ENCODE measurements around a stretch of chr7.

DNA sequence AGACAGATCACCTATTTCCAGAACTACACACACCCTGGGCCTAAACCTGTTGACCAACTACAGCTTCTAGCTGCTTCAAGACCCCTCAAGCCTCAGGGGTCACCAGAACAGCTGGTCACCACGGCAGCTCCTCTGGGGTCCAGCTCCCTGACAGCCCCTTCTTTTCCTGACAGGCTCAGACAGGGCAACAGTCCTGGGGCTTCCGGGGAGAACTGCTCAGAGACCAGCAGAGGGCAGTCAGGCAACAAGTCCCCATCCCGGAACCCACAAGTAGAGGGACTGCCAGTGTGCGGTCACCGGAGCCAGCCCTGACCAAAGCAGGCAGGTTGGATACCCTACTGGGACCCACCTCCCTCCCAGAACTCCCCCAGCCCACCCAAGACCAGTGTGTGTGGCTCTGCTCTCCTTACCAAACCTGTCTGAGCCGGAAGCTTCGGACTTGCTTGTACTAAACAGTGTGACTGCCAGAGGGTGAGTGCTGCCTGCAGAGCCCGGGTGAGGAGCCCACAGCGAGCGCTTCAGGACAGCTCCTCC lies 40.2 kb downstream of the YKT6 start:
- RRBS, result 10% methylated on average over 5 of the region's 10 CpGs

DNA sequence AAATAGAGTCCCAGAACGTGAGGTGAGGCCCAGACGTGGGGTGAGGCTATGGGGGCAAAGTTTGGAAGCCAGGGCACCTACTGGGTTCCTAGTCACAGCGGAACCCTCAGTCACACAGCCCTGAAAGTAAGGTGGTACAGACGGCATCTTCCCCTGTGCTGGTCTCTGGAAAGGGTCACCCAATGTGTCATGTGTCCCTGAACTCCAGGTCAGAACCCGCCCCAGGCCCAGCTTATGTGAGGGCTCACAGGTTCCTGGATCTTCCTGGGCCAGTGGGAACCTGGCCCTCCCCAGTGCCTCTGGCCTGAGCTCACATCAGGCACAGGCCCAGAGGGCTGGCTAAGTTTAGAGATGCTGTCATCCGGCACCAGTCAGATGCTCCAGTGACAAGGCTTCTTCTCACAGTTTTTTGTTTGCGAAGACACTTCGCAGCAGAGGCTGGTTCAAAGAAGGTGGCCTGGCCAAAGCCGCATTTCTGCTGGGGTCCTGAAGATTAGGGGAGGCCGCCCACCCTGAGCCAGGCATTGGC lies 11.8 kb downstream of the CAMK2B start:
- RRBS, result no CpG with 5 or more reads among the region's 10 CpGs

DNA sequence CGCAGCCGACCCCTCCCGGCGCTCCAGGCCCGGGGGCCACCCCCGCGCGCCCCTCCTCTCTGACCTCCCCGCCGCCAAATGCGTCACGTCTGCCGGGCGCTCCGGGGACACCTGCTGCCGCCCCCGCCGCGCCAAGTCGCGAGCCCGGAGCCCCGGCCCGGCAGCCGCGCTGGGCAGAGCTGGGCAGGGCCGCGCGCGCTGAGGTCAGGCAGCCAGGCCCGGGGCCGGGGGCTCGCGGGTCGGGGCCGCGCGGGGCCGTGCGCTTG lies 498 bp downstream of the CAMK2B start:
- RRBS, result 4% methylated on average over 34 of the region's 40 CpGs

DNA sequence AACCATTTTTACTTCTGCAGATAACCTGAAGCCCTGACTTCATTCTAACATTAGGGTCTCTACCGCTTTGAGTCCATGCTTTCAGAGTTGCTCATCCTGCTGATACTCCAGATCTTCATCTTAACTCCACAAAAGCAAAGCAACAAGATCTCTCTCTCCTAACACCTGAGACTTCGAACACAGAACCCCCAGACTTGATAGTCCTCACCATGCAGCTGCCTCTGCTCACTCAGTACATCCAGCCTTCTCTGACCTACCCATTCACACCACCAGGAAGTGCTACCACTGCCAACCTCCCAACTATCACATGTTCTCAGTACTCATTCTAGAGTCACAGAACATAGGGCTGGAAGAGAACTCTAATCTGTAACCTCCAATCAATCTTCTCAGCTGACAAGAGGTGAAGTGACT lies 3.9 kb downstream of the NUDCD3 start:
- RRBS, result no CpG with 5 or more reads among the region's 2 CpGs

GRCh38 chr7:44580751-44581256 lies 1.2 kb downstream of the TMED4 start:
- RRBS, result no CpG with 5 or more reads among the region's 12 CpGs

GRCh38 chr7:44618500-44619277 lies 12.3 kb downstream of the OGDH start:
- RRBS, result no CpG with 5 or more reads among the region's 3 CpGs

- RRBS, result no CpG with 5 or more reads among the region's 19 CpGs
Measured at GRCh38 chr7:44629700-44630386, 23.4 kb downstream of the OGDH start.

DNA sequence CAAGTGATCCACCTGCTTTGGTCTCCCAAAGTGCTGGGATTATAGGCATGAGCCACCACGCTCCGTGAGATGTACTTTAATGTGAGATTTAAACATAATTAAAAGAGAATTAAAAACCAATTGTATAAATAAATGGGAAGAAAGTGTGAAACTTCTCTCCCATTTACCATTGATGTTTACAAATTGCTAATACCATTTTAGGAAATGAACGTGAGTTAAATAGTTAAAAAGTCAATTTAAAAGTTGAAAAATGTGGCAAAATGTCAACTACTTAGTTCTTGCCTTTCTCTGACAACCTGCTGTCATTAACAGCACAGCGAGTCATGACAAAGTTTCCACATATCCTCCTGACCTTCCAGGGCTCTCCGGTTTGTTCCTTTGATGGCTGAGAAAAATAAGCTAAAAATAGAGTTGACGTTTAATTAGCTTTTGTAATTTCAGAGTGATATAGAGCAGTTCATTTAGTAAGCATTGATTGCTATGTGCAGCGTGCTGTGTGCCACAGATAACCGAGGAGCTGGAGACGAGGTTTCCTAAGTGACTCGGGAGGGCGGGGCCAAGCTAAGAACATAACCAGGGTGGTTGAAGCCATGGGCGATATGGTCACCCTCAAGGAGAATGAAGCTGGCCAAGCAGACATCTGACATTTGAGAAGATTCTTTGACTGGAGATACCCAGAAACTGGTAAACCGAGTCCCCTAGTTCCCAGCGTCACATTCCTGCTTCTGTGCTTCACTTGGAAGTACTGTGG lies 47.8 kb downstream of the OGDH start:
- RRBS, result no CpG with 5 or more reads among the region's 14 CpGs

DNA sequence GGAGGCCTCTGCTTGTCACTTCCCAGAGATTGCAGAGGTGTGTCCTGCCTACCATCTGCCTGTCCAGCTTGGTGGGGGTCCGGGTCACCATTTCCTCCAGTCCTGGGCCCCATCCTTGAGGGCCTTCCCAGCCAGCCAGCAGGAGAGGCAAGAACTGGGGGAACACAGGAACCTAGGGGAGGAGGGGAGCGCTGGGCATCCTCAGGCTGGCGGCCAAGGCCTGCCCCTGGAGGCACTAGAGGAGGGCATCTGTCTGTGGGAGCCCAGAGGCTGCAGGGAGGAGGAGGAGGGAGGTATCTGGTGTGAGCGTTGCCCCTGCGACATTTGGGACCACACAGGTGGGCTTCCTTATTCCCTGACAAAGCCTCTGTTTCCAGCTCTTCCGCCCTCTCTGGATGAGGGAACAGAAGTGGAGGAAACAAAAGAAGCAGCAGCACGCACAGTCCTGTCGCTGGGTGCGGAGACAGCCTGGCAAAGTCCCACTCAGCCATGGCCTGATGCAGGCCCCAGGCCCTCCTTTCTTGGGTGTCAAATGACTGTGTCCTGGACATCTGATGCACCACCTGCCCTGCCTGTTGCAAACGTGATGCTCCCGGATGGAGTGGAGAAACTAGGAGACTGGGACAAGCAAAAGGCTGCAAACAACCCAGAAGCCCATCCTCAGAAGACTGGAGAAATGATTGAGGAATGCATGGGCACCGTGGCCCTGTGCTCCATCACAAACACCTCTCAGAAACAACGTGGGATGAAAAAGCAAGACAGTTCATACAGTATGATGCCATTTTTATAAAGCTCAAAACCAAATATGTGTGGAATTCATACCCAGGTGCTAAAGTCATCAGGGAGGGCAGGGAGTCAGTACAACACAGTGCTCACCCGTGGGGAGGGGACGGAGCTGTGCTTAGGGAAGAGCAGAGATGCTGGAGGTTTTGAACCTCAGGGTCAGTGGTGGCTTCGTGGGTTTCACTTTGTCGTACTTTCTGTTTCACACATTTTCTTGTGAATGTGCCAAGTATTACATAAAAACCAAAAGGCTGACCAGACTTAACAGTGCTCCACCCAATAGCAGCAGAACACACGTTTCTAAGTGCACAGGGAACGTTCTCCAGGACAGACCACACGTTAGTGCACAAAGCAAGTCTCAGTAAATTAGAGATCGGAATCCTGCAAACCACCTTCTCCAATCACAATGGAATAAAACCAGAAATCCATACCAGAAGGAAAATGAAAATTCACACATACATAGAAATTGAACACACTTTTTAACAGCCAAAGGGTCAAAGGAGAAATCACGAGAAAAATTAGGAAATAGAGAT lies 20.9 kb downstream of the ZMIZ2 start:
- RRBS, result no CpG with 5 or more reads among the region's 22 CpGs

GRCh38 chr7:44824127-44824779 lies 23.6 kb downstream of the H2AZ2 start:
- RRBS, result no CpG with 5 or more reads among the region's 7 CpGs

- RRBS, result no CpG with 5 or more reads among the region's 12 CpGs
Measured at GRCh38 chr7:44967321-44967871, 11.4 kb downstream of the MYO1G start.

DNA sequence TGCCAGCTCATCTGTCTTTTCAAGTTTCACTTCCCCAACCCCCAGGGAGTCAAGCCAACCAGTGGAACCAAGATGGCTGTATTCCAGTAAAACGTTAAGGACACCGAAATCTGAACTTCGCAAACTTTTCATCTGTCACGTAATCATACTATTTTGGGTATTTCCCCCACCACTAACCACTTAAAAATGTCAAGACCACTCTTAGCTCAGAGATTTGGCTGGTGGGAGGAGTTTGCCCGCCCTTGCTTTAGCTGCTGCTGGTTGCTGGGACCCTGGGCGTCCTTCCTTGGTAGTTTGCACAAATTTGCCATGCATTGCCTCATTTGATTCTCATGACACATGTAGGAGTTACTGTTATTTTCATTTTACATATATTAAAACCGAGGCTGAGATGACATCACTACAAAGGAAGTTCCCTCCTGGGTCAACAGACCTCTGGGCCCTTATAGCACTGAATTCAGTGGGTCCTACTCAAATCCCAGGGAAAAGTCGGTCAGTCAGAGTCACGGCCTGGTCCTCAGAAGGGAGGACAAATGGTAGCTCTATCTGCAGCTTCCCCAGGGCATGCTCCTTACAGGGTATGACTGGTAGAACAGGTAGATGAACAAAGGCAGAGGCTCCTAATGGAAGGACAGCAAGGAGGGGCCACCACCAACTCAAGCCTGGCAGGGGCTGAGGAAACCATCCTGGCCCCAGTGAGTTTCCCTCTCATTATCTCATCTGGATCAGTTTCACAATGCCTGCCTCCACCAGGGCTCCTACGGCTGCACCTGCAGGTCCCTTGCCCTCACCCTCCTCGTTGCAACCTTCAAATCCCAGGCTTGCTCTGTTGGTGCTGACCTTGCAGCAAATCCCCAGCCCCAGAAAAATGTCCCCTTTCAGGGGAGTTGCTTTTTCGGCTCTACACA lies 2.0 kb upstream of the MYO1G start:
- RRBS, result no CpG with 5 or more reads among the region's 12 CpGs

DNA sequence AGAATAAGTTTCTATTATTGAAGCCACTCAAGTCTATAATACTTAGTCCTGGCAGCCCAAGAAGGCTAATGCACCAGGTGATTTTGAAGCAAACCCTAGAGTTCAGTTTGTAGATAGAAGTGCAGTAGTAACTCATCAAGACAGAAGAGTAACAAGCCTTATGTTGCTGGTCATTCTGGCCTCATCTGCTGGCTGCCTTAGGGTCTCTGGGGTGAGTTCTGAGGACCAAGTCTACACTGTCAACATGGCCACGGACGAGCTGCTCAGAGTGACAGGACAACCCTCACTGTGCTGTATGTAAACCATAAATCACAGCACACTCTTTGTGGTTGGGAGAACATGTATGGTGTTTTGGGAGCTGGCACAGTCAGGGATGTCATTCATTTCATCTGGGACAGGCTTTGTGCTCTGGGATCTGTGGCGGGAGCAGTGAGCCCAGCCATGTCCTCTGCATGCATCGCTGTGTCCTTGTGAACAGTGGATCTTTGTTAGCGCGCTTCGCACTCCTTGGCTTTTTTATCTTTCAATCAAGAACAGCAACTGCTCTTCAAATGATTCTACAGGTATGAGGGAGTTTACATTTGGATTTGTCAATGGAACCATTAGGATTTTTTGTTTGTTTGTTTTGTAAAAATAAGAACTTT lies 7.0 kb downstream of the CCM2 start:
- RRBS, result no CpG with 5 or more reads among the region's 7 CpGs

GRCh38 chr7:45697757-45698216 lies 123.6 kb downstream of the ADCY1 start:
- RRBS, result no CpG with 5 or more reads among the region's 2 CpGs

DNA sequence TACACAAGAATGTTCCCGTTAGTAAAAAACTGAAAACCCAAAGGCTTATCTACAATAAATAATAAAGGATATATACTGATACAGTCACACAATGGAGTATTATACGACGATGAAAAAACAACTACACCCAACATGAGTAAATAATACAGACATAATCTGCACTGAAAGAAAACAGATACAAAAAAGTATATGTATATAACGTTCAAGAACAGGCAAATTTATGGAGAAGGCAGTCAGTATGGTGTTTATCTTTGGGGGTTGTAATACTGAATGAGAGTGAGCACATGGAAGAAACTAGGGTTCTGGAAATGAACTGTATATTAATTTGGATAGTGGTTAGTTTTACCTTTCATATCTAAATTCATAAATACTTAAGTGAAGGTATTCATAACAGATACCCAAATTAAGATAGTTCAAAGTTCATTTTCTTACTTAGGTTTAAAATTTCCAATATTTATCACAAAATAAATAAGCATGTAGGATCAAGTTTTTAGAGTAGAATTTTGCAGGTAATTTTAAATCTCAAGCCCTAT lies 109.0 kb downstream of the CCDC201 start:
- RRBS, result no CpG with 5 or more reads among the region's 4 CpGs

DNA sequence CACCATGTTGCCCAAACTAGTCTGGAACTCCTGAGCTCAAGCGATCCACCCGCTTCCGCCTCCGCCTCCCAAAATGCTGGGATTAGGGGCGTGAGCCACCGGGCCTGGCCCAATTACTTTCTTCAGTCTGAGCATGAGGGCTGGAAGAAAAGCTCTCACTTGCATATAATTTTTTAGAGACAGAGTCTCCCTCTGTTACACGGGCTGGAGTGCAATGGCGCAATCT lies 105.2 kb downstream of the CCDC201 start:
- RRBS, result no CpG with 5 or more reads among the region's 8 CpGs

- RRBS, result no CpG with 5 or more reads among the region's 7 CpGs
Measured at GRCh38 chr7:46220152-46220634, 299.1 kb upstream of the IGFBP3 start.

DNA sequence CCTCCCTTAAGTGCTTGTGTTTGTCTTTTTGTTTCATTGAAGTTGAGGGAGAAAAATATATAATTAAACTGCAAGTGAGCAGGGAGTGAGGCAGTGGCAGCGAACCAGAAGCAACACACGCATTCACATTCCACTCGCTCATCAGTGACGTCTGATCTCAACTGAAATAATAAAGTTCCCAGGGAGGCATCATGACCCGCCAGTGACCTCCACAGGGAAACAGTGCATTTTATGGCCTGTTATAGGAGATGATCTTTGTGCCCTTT lies 613.5 kb upstream of the IGFBP3 start:
- RRBS, result no CpG with 5 or more reads among the region's 5 CpGs

DNA sequence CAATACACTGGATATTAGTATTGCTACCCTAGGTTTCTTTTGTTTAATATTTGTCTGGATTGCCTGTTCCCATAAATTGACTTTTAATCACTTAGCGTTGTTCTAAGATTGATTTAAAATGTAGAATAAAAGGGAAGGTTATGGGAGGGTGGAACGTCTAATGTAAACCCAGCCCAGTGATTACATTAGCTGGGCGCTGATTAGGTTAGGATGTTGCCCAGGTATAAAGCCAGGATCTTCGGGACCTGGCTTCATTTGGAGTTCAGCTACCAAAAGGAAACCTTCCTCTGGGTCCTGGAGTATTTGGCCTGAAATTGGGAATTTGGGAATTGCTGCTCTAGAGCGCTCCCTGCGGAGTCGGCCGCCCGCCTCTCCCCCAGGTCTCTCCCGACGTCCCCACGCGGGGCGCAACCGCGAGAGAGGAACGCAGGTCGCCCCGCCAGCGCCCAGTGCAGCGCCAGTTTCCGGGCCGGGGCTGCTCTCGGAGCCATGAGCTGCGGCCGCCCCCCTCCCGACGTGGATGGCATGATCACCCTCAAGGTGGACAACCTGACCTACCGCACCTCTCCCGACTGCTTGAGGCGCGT lies 529.5 kb downstream of the TNS3 start:
- RRBS, result no CpG with 5 or more reads among the region's 32 CpGs